Skeletal muscle cell (primary cell): ENCODE measurements around a stretch of chr6.

- RRBS, result no CpG with 5 or more reads among the region's 10 CpGs
Observed at GRCh38 chr6:142300609-142301341, 1.0 kb upstream of the ADGRG6 start.

GRCh38 chr6:142301342-142301601, 535 bp upstream of the ADGRG6 start:
- RRBS, result 0% methylated on average over 1 of the region's 21 CpGs

- RRBS, result no CpG with 5 or more reads among the region's 8 CpGs
Observed at GRCh38 chr6:142696002-142696769, 248.8 kb downstream of the HIVEP2 start.

- RRBS, result no CpG with 5 or more reads among the region's 14 CpGs
Observed at GRCh38 chr6:142771312-142771760, 173.6 kb downstream of the HIVEP2 start.

GRCh38 chr6:142850598-142851182, 94.3 kb downstream of the HIVEP2 start:
- RRBS, result no CpG with 5 or more reads among the region's 3 CpGs

- RRBS, result no CpG with 5 or more reads among the region's 2 CpGs
Observed at GRCh38 chr6:142896174-142897256, 48.5 kb downstream of the HIVEP2 start.

- RRBS, result under 1% methylated on average over 8 of the region's 18 CpGs
Observed at GRCh38 chr6:142946246-142946399, 1.1 kb upstream of the HIVEP2 start.

- RRBS, result no CpG with 5 or more reads among the region's 1 CpG
Observed at GRCh38 chr6:143181525-143181936, 120.8 kb downstream of the AIG1 start.

DNA sequence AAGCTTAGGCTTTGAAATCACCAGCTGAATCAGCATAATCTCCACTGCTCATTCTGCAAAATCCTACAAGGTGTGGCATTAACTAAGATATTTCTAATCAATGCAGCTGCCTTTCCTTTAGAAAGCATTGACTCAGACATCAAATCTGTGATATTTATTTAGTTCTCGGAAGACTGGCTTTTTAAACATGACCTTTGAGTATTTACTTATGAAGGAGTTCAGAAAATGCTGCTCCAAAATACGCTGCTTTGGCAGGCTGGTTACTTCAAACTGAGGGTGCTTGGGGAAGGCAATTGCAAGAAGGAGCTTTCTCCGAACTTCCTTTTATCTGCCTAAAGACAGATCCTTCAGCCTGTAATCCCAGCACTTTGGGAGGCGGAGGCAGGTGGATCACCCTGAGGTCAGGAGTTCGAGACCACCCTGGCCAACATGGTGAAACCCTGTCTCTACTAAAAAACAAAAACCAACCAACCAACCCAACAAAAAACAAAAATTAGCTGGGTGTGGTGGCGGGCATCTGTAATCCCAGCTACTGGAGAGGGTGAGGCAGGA, 23.8 kb upstream of the FUCA2 start:
- RRBS, result no CpG with 5 or more reads among the region's 6 CpGs

DNA sequence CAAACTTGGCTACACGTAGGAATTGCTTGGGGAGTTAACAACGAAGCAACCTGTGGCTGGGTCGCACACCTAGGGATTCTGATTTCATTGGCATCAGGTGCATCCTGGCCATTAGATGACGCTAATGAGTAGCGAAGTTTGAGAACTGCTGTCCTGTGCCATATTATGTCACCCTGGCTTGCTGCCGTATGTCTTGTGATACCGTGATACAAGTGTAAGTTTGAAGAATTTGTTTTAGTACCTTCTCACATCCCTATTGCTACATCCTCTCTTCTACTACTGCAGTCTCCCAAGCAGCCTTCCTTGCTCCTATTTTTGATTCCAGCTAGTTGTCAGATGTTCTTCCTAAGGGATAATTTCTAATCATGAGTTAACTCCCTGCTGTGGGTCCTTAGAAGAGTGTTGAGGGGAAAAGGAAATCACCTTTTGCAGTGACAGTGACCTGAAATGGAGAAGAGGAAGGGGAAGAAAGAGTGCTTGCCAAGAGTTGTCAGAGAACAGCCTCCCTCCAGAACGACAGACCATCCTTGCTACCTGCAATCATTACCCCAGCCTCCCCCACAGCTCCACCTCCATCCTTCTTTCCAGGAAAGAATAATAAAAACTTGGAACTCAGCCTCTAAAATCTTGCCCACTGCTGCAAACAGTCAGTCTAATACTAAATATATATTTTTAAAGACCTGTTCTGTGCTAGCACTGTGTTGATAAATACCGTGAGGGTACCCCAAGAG, 28.5 kb upstream of the FUCA2 start:
- RRBS, result no CpG with 5 or more reads among the region's 9 CpGs

DNA sequence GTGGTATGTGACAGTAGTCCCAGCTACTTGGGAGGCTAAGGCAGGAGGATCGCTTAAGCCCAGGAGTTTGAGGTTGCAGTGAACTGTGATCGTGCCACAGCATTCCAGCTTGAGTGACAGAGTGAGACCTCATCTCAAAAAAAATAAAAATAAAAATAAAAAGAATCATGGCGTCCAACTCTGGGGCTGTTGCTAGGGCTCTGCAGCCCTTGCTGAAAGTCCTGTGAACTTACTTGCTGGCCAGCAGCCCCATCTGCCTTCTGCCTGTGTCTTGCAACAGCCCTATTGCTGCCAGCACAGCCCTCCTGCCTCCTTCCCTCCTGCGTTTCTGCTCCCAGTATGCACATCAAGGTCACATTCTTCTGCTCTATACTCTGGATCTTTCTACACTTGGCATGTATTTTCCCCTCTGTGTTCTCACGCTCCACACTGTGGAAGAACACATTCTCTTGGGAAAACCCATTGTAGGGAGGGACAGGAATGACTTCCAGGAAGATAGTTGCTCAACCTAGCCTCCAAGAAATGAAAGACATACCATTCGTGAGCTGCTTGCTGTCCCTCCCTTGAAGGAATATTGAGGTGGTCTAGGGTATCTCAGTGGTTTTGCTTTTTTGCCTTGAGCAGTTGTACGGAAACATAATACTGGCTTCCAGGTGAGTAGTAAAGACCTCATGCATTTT, 80.9 kb upstream of the PHACTR2 start:
- RRBS, result no CpG with 5 or more reads among the region's 7 CpGs

GRCh38 chr6:143629601-143630000, 48.2 kb upstream of the PHACTR2 start:
- RRBS, result no CpG with 5 or more reads among the region's 8 CpGs

- RRBS, result no CpG with 5 or more reads among the region's 10 CpGs
Observed at GRCh38 chr6:143679870-143680576, 2.3 kb downstream of the PHACTR2 start.

- RRBS, result no CpG with 5 or more reads among the region's 4 CpGs
Observed at GRCh38 chr6:143720019-143720669, 42.4 kb downstream of the PHACTR2 start.

- RRBS, result no CpG with 5 or more reads among the region's 12 CpGs
Observed at GRCh38 chr6:143743215-143744083, 65.7 kb downstream of the PHACTR2 start.

DNA sequence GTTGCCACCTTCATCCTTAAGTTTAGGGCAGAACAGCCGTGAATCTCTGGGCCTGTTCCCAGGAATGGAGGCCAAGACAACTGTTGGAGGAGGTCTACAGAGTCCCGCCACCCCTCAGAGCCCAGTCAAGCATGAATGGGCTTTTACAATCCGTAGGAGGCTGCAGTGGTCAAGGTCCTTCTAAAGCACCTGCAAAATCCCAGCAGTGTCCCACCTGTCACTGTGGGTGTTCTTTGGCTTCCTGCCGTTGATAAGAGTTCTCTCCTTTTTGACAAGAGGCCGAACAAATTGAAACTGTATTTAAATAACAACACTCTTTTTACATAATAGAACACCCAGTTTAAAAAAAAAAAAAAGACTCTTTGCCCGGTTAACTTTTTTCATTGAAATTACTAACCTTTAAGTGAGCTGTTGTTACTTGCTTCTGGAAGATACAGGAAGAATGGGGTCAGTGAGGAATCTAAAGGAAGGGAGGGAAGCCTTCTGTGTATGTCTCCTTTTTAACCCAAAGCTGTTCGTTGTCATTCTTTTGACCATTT, 68.8 kb downstream of the PHACTR2 start:
- RRBS, result no CpG with 5 or more reads among the region's 7 CpGs

GRCh38 chr6:143862673-143863107, 1.6 kb upstream of the ZC2HC1B start:
- RRBS, result no CpG with 5 or more reads among the region's 2 CpGs

GRCh38 chr6:143883101-143883545, 18.8 kb downstream of the ZC2HC1B start:
- RRBS, result no CpG with 5 or more reads among the region's 6 CpGs

- RRBS, result 20% methylated on average over 1 of the region's 16 CpGs
Observed at GRCh38 chr6:143942063-143942716, 65.9 kb downstream of the PLAGL1 start.

GRCh38 chr6:144054985-144056019, 40.1 kb downstream of the SF3B5 start:
- RRBS, result no CpG with 5 or more reads among the region's 7 CpGs